Measurements from ENCODE around the gene HOXC13.

DNA sequence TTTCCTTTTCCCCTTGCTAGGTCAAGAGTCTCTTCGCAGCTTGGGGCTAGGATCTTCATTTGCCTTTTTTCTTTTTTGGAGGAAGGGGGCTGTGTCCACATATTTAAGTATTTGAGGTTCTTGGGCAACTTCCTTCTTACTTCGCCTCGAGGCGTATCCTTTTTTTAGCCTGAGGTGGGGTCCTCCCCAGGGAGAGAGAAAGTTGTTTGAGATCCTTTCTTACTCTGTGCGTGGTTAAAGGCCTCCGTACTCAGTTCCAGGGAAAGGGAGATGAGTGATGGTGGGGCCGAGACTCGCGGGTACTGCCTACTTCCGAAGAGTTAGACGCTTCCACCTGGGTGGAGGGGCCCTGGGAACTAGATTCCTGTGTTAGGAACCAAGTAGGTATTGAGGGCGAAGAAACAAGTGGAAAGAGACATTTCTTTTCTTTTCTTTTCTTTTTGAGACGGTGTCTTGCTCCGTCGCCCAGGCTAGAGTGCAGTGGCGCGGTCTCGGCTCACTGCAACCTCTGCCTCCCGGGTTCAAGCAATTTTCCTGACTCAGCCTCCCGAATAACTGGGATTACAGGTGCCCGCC is 375 bp downstream of the PRR13 start:
- RRBS: no CpG with 5 or more reads among the region's 21 CpGs

DNA sequence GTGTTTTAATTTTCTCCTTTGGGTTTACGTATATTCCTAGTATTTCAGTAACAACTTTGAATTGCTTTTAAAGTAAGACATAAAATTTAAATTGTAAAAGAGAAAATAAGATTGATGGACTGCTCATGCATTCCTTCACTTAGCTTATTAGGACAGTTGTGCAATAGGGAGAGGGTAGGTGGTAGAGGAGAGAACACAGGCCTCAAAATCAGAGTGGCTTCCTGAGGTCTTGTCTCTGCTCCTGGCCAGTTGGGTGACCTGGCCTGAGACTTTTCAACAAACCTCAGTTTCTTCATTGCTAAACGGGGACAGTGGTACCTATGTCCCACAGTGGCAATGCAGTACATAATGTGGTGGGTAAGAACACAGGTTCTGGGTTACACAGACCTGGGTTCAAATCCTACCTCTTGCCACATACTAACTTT is 2.6 kb downstream of the MAP3K12 start:
- RRBS: no CpG with 5 or more reads among the region's 2 CpGs

- RRBS: 2% methylated on average over 6 of the region's 14 CpGs
These were observed 560 bp upstream of the TARBP2 start for GRCh38 chr12:53500579-53500867.

GRCh38 chr12:53695259-53695748 is 19.4 kb upstream of the ATP5MC2 start:
- RRBS: 3% methylated on average over 7 of the region's 39 CpGs

DNA sequence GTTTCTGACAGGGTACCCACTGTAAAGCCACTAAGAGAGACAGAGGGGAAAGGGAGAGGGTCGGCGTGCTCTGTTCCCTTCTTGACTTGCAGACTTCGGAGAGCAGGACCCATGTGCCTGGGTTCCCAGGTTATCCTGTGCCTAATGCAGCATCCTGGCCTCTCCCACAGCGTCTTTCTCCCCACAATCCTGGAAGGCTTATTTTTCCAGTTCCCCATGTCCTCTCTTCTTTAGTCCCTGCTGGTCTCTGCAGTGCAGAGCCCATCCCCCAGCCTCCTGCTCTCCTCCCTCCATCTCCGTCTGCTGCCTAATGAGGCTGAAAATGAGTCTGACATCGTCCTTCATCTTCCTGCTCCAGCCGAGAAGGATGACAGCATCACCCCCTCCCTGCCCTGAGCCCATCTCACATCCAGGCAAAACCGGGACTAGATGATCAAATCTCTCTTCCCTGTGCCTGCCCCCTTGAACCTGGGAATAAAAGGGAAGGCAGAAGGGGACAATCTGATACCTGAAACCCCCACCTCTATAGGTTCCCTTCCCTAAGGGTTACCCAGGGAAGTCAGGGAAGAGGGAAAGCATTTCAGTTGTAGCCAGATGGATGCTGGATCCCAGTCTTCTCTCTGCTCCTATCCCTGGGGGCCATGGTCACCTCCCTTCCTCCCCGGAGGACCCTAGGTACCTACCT is 15.0 kb downstream of the CALCOCO1 start:
- RRBS: no CpG with 5 or more reads among the region's 9 CpGs

GRCh38 chr12:53754062-53754523 is 26.8 kb upstream of the CALCOCO1 start:
- RRBS: no CpG with 5 or more reads among the region's 6 CpGs

DNA sequence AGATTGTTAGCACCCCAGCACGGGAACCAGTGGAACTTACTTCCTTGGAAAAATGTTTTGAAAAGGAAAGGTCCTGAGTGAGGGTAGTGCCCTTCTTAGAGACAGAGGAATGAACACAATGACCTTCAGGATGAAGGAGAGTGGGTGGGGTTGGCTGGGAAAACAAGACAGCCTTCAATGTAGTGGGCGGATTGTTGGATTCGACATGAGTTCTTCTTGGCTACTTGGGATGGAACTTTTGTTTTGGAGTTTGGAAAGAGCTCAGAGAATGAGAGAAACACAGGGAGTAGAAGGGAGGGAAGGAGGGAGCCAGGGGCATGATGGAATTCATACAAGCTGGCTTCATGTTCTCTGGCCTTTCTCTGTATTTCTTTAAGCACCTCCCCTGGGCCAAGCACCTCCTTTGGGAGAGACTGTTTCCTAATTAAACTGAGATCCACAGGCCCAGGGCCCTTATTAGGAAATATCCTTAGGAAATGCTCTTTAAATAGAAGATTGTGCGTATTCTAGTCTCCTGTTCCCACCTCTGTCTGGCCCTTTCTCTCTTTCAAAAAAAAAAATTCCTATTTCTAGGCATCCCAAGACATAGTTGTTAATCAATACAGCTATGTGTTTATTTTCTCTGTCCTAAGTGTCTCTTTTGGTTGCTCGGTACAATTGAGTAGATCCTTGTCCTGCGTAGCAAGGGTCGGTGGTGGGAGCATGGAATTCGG is 48.6 kb upstream of the CALCOCO1 start:
- RRBS: no CpG with 5 or more reads among the region's 8 CpGs

DNA sequence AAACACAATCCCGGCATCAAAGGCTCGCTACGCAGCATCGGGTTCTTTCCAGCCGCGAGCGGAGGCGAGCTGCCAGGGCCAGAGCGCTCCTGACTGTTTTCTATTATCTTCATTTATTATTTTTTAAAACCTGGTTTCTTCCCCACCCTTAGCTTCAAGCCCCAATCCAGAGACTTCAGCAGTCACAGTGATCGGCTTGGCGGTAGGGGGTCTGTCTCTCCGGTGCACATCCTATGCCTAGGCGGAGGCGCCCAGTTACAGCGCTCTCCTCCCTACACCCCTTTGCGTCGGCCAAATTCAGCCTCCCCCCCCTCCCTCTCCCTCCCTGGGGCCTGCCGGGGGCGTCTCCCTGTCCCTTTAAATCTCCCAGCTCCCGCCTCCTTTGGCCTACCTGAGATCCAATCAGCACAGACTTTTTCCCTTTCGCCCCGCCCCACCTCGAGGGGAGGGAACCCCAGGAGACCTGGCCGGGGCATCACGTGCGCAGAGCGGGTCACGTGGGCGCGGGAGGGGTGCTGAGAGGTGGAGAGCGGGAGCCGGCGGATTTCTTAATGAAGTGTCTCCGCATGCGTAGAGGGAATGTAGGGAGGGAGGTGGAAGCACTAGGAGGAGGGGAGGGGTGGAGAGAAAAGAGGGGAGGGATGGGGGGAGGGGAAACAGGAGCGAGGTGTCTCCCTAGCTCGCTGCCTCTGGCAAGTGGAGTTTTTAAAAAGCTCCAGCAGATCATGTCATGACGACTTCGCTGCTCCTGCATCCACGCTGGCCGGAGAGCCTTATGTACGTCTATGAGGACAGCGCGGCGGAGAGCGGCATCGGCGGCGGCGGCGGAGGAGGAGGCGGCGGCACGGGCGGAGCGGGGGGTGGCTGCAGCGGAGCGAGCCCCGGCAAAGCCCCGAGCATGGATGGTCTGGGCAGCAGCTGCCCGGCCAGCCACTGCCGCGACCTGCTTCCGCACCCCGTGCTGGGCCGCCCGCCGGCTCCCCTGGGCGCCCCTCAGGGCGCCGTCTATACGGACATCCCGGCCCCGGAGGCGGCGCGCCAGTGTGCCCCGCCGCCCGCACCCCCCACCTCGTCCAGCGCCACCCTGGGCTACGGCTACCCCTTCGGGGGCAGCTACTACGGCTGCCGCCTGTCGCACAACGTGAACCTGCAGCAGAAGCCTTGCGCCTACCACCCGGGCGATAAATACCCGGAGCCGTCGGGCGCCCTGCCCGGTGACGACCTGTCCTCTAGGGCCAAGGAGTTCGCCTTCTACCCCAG is at the start of gene HOXC13:
Gene HOXC13 (plus strand): TSS at position 655 of the 1,260 bp plus-strand sequence.
- RRBS: 8% methylated on average over 24 of the region's 98 CpGs

DNA sequence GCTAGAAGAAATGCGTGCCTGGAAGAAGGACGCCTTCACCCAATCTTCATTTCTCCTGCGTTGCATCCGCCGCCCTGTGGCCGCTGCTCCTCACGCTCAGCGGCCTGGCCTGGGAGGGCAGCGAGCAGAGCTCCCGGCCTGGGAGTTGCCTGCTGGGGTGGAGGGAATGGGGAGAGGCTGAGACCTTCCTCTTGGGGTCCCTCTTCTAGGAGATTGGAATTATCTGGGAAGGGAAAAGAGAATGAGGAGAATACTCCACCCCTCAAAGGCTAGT is 2.4 kb upstream of the HOXC12 start:
- RRBS: no CpG with 5 or more reads among the region's 10 CpGs

- RRBS: no CpG with 5 or more reads among the region's 8 CpGs
These were observed 6.0 kb upstream of the HOXC10 start for GRCh38 chr12:53978829-53979552.

DNA sequence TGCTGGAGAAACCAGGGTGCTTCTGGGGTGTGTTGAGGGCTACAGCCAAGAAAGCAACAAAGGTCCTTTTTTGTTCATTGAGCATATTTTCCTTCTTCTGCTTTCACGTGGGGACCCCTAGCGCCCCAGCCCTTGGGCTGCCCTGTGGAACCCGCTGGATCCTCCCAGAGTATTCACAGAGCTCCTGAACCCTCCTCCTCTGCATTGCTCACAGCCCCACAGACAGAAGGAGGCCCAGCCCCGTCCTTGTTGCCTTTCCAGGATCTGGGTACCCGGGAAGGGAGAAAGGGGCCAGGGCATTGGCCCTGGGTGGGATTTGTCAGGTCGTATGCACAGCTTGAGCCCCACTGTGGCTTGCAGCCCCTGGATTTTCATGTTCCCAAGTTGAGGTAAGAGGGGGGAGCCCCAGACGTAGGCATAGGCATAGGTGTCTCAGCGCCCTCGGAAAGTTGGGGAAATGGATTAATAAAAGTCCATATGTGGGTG is 3.3 kb upstream of the HOXC10 start:
- RRBS: no CpG with 5 or more reads among the region's 9 CpGs

GRCh38 chr12:53983208-53984404 is 1.3 kb upstream of the HOXC10 start:
- RRBS: 29% methylated on average over 4 of the region's 55 CpGs

GRCh38 chr12:53984405-53984653 is 617 bp upstream of the HOXC10 start:
- RRBS: no CpG with 5 or more reads among the region's 6 CpGs

- RRBS: no CpG with 5 or more reads among the region's 26 CpGs
These were observed 521 bp upstream of the HOXC9 start for GRCh38 chr12:53999359-53999920.

DNA sequence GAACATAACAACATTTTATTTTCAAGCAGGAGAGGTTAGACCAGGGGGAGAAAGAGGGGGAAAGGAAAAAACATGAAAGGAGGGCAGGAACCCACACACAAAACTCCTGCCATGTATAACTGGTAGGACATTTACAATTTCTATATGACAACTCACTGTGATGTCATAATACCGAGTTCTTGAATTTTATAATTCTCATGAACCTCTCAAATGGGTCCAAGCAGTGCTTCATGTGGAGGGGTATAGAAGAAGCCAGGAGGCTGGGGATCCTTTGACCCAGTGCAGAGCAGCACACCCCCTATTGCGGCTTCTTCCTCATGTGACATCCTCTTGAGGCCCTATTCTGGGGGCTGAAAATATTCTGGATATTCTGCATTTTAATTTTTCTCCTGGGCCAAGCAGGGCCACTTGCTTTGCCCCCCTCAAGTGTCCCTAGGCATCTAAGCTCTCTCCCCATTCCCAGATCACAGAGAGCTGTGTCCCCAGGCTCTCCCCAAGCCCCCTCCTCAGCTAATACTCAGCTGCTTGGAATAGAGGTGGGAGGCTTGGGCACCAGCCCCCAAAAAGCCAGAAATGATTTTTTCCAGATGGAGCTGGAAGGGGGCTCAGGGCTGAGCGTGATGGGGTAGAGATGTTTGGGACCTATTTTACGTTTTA is 5.5 kb upstream of the HOXC6 start:
- RRBS: no CpG with 5 or more reads among the region's 4 CpGs

DNA sequence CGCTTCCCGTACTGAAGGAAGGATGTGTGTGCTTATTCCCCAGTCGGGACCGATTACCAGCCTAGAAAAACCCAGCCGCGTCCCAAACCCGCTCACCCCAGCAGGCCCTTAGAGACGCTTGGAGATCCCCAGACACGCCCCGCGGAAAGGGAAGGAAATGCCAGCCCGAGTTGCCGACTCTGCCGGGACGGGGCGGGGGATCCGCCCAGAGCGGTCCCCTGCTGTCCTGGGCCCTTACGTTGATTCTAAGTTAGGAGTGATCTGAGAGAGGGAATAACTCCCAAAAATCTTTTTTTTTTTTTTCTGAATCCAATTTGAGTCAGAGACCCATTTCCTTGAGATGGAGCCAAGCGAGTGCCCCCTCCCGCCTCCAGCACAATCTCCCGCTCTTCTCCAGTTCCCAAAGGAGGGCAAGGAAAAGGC is 61.8 kb downstream of the SMUG1 start:
- RRBS: no CpG with 5 or more reads among the region's 22 CpGs

DNA sequence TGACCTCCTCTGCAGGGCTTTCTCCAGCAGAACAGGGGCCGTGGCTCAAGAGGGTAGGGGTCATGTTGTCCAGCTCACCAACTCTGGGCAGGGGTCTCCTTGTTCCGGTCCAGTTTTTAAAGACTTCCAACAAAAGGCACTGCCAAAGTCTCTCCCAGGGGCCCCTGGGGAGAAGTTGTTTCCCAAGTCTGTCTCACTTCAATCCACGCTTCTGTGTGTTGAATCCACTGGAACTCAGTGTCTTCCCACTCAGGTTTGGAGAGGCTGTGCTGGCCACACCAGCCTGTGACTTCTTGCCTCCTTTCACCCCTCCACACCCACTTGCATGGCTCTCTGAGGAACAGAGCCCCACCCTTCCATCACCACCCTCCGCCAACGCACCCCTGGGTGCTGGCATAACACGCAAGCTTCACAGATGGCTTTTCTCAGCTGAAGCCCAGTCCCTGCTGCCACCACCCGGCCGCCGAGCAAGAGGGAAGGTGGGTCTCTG is 41.8 kb downstream of the SMUG1 start:
- RRBS: no CpG with 5 or more reads among the region's 9 CpGs

- RRBS: no CpG with 5 or more reads among the region's 4 CpGs
These were observed 13.3 kb downstream of the SMUG1 start for GRCh38 chr12:54175546-54175807.

- RRBS: no CpG with 5 or more reads among the region's 10 CpGs
These were observed 8.7 kb upstream of the SMUG1 start for GRCh38 chr12:54197308-54198018.

- RRBS: no CpG with 5 or more reads among the region's 9 CpGs
These were observed 41.3 kb downstream of the CBX5 start for GRCh38 chr12:54238156-54239425.

Measured in AG09309 (cell line).